Mucosa of descending colon (tissue), 1 donor: ENCODE measurements around the gene ENSG00000285566.

- PRO-cap, result unidirectional peak, plus-strand start at chr13:60396098; bidirectional peak, plus-strand start at chr13:60396499, minus-strand start at chr13:60396322
These were observed 968 bp upstream of the TDRD3 start for GRCh38 chr13:60395764-60396740.

DNA sequence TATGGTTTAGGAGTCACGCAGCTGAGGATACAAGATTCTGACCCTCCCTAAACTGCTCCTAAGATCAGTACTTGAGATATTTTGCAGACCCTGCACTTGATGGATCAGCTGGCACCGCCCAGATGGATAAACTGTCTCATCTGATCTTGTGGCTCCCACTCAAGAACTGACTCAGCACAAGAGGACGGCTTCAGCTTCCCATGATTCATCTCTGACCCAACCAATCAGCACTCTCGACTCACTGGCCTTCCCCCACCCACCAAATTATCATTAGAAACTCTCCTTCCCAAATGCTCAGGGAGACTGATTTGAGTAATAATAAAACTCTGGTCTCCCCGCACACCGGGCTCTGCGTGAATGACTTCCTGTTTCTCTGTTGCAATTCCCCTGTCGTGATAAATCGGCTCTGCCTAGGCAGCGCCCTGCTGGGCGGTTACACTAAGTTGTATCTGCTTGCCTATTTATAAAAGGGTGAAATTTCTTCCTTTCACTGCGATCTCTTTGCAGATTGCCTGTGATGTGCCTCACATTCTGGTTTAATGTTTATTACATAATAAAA lies 187.4 kb downstream of the TDRD3 start:
- PRO-cap, result no peak

DNA sequence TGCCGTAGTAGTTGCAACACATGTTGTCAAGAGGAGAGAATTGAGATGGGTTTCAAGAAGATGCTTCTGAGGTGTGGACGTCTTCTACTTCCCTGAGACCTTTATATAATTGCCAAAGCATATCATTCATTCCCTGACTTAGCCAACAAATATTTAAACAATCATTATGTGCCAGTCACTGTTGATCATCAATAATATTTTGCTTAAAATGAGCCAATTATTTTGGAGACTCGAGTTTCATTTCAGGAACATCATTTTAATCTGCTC lies at the start of gene ENSG00000285566:
Gene ENSG00000285566 (minus strand): TSS at position 82 of the 267 bp plus-strand sequence.
- PRO-cap, result no peak

GRCh38 chr13:66994994-66995156 lies 235.3 kb downstream of the PCDH9 start:
- PRO-cap, result no peak

DNA sequence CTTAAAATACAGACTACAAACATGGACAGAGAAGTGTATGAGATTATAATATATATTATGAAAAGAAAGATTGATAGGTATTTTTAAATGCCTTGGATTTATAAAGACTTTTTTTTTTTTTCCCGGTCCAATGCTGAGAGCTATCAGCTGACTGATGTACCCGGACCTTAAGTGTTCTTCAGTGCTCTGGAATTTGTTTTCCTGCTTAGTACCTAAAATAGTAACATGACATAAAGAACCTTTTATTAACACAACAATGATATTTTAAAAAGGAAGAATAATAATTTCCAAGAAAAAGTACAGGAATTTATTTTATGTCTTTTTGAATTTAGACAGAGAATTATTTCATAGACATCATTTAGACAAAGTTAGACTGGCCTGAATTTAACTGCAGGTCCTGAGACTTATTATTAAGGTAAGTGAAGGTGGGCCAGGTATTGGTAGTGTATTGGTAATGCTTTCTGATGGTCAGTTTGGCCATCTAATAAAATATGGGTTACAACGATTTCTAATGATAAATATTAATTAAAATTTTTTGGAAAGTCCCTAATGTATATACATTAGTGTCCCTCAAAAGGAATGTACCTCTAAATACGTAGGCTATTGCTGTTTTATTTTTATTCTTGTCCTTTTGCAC lies 795.6 kb upstream of the PCDH9 start:
- PRO-cap, result no peak

- PRO-cap, result no peak
These were observed 615 bp downstream of the MZT1 start for GRCh38 chr13:72726554-72727473.

- PRO-cap, result no peak
These were observed 13.6 kb downstream of the BORA start for GRCh38 chr13:72741286-72741711.

DNA sequence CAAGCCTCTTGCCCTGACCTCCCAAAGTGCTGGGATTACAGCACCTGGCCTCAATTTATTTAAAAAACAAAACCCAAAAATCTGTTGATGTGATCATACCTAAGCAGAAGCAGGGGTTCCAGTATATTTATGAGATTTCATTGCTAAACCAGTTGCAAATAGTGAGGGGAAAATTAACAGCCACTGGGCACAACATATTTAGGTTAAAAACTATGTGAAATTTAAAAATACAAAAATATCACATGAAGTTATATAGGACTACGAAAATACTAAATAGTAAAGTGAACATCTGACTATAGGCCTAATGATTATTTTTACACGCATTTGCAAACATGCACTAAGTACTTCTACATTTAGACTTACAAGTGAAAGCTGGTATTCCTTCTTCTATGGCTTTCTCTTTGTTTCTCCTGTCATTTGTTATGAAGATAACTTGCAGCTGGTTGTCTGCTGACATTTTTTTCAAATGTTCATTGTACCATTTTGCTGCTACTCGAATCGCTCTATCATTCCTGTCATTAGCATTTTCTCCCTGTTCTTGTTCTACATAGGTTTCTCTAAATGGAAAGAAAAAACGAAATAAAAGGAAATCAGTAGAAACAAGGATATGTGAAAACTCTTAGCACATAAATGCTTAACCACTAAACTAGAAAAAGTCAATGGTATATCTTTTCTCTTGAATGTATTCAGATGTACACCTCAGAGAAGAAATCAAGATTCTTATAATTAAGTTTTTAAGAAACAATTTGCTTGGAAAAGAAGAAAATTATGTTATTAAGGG lies 3.7 kb downstream of the DIS3 start:
- PRO-cap, result no peak

GRCh38 chr13:73189339-73189721 lies 130.5 kb downstream of the KLF5 start:
- PRO-cap, result no peak

DNA sequence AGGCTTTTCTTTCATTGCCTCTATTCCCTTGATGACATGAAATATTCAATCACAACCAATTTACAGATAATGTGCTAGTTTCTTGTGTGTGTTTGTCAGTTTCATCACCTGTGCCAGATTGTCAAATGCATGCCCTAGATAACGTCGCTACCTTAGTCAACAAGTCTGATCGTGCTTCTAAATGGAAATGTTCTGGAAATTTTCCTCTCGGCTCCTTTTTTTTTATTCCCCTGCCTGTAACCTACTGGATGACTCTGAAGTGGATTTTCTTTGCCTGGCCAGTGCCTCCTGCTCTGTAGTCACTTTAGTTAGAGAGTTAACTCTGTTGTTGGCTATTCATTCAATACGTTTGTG lies 478.2 kb downstream of the KLF5 start:
- PRO-cap, result no peak

DNA sequence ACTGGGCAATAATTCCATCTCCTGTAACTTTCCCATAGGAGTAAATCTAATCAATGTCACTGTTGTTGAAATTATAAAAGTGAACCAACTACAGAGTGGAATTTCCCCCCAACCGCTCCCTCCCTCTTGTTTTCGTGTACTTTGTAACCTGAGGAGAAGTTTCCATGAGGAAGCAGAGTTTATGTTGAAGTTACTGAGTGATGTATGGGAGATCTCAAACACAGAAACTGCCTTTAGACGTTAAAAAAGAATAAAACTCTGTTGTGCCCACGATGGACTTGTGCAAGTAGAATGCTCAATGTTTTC lies 559.7 kb downstream of the KLF5 start:
- PRO-cap, result bidirectional peak, plus-strand start at position 193 of the sequence, minus-strand start outside the sequence

DNA sequence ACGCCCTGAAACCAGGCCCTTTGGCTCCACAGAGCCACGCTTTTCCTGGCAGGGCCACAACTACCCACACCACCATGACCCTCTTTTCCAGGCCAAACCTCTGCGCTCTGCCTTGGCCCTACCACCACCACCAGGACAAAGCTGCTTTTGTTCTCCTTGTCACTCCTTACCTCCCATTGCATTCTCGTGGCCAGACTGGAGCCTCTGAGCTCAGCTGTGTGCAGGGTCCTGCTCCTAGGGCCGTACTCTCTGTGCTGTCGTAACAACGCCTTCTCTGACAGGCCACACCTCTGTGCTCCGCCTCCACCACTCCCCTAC lies 602.8 kb downstream of the KLF5 start:
- PRO-cap, result no peak

DNA sequence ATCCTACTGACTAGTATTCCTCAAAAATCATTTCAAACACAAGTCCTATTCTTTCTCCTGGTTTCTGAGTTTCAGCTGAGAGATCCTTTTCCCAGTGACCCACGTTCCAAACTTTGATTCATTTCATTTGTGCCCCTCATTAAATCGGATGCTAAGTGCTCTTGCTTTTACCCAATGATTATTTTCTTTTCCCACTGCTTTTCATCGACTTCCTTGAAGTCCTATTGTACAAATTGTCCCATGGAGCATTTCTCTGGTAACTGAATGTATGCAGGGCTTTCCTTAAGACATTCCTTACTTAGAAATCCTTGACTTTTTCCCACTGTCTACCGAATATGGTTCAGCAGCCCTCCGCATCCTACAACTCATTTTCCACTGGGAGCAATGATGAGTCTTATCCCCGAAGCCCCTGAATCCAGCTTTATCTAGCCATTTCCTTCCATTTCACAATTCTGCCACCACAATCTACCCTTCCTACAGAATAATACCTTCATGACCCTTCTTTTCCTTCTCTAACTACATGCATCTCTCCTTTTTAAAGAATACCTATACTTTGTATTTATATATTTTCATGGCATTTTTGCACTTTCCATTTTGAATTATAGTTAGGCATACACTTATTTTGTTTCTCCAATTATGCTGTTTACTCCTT lies 762.7 kb downstream of the KLF5 start:
- PRO-cap, result no peak

- PRO-cap, result no peak
These were observed 801.1 kb downstream of the KLF5 start for GRCh38 chr13:73859971-73860302.

- PRO-cap, result no peak
These were observed 887.2 kb downstream of the KLF5 start for GRCh38 chr13:73945973-73946344.

GRCh38 chr13:74069920-74070386 lies 1011.1 kb downstream of the KLF5 start:
- PRO-cap, result unidirectional peak, plus-strand start at chr13:74070324

DNA sequence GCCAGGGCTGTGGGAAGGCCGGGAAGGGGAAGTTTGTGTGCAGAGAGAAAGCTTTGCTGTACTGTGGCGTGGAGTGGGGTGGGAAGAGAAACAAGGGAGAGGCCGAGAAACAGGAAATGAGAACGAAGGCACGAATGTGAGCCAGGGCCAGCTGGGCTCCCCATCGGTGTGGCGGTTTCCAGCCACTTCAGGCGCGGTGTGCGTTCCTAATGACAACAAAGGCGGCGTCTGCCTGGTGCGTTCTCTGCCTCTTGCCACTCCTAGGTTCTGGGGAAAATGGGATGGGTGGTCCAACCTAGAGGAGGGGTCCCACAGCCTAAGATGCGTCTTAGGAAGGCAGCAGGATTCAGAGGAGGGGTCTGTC lies 1076.9 kb downstream of the KLF5 start:
- PRO-cap, result no peak

GRCh38 chr13:74301315-74302030 lies 1180.5 kb downstream of the TBC1D4 start:
- PRO-cap, result no peak

DNA sequence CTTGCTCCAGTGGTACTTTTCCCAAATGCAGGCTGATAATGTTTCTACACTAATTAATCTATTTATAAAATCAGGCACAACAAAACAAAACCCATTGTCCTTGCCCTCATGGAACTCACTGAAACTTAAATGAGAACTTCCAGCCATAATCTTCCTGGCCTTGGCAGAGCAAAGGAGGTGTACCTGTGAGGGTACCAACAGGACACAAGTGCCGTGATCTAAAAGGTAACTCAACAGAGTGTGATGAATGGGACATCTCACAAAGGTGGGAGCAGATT lies 348.9 kb downstream of the TBC1D4 start:
- PRO-cap, result no peak

- PRO-cap, result no peak
These were observed 287.3 kb downstream of the TBC1D4 start for GRCh38 chr13:75194612-75195103.